ENCODE results near the genes SLC44A3, AGL and SLC35A3.

DNA sequence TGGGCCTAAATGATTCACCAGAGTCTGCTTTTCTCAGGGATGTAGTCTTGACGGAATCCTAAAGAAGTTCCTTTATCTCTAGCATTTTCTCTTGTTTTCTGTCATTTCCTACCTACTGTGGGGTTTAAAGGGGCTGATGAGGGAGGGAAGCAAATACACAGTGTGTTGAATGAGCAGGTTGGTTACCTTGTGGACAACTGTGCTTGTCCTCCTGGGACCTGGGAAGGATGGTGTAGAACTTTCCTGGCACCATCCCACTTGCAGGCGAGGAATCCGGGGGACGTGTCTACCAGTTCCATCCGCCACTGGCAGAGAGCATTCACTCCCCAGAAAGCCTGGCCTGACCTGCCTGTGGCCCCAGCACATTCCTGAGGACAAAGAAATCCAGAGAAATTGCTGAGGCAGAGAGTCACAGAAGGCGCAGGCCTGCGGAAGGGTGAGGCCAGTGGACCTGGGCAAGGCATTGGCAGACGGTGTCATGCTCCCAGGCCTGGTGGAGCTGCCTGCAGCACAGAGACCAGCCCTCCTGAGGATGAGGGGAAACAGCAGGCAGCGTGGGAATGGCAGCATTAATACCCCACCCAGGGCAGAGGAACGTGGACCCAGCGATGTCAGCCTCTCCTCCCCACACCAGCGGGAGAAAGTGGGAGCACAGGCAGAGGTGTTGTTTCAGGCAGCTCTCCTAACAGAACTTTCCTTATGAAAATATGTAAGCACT, 81.1 kb upstream of the F3 start:
- PRO-cap, result no peak

DNA sequence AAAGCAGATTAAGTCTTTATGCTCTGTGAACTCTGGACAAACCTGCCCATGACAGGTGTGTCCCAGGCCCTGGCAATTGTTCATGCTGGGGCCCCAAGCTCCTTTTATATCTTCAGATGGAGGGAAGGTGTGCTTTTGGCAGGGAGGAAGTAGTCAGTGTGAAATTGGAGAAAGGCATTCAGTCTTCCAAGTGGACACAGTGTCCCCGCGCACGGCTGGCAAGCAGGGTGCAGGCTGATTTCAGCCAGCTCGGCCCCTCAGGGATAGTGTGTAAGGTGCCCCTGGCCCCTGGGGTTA, 135.2 kb upstream of the F3 start:
- PRO-cap, result no peak

DNA sequence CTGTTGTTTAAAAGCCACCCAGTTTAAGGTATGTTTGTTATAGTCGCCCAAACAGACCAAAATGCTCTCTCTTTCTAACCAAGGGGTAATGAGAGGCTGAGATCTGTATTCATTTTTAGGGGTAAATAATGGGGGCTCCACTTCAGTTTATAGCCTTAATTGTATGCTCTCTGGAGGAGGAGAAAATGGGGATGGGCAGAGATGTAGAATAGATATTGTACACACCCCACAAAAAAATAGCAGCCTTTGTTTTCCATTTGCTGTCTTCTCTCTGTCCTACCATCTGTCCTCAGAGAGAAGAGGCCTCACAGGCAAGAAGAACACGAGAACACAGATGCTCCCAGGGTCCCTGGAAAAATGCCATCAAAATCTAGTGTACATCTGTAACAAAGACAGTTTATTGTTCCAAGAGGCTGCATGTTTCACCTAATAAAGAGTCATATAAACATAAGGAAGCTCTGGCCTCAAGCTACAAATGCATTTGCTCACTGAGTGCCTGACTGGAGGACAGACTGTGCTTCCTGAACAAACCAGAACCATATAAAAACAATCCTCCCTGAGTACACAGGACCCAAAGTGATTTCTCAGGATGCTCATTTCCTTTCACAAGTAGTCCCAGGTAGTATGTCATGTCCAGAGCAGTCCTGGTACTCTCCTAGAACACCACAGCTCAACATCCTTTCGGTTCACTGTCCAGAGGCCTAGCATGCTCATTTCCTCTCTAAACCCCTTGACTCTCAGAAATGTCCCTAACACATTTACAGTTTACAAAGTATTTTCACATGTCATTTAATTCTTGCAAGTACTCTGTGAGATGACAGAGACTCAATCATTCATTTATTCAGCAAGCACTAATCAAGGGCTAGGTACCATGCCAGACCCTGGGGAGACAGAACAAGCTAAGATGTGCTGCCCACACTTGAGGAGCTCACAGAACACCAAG, 76.3 kb upstream of the SLC44A3 start:
- PRO-cap, result no peak

DNA sequence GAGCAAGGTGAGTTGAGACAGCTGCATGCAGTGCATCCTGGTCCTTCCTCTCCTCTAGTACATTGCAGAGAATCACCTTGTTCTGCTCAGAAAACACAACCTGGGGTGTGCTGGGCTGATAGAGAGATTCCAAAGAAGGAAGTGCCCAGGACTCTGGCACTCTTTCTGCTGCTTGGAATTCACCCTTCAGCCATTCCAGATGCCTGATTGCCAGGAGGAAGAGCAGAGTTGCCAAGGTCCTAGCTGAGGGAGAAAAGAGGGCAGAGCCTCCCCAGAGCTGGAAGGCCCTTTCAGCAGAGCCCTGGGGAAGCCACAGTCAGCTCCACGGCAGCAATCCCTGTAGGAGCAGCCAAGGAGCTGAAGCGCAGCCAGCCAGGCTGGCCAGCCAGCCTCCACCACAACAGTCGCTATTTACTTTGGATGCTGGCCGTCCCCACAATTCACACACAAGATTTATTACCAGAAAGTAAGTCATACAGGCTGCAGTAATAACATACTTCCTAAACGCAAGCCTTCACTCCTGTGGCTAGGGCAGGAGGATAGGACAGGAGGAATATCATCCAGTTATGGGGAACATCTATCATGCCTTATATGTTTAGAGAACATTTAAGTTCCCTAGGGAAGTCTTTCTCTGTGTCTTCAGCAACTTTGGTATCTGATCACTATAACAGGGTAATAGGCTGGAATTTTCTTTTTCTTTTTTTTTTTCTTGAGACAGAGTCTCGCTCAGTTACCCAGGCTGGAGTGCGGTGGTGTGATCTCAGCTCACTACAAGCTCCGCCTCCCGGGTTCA, 36.7 kb upstream of the SLC44A3 start:
- PRO-cap, result no peak

GRCh38 chr1:94819658-94820835, at the start of gene SLC44A3:
Gene SLC44A3, plus strand, starts transcription at chr1:94820357.
- PRO-cap, result no peak

- PRO-cap, result no peak
Measured at GRCh38 chr1:94910638-94911234, 16.2 kb downstream of the CNN3 start.

- PRO-cap, result no peak
Measured at GRCh38 chr1:94980172-94980732, 53.3 kb upstream of the CNN3 start.

DNA sequence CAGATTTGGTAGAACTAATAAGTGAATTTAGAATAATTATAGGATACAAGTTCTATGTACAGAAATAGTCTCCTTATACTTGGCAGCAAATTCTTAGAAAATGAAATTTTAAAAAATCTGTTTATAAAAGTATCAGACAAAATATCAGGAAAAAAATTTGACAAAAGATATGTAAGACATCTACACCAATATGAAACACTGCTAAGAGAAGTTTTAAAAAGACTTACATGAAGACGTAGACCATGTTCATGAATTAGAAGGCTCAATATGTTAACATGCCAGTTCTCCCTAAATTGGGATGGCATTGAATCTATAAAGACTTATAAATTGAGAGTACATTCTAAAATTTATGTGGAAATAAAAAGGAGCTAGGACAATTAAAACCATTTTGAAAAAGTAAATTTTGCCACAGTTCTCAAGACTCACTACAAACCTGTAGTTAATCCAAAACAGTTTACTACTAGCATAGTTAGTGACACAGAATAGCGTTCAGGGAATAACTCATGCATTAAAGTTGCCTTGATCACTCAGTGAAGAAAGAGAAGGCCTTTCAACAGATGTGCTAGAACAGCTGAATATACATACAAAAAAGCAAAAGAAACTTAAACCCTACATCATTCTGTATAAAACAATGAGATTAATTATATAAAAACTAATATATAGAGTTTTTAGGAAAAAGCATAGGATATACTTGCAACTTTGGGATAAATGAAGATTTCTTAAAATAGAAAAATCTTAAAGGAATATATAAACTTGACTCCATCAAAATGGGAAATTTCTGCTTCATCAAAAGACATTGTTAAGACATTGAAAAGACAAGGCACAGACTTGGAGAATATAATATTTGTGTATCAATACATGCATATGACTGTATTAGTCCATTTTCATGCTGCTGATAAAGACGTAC, 37.6 kb downstream of the PTBP2 start:
- PRO-cap, result no peak

DNA sequence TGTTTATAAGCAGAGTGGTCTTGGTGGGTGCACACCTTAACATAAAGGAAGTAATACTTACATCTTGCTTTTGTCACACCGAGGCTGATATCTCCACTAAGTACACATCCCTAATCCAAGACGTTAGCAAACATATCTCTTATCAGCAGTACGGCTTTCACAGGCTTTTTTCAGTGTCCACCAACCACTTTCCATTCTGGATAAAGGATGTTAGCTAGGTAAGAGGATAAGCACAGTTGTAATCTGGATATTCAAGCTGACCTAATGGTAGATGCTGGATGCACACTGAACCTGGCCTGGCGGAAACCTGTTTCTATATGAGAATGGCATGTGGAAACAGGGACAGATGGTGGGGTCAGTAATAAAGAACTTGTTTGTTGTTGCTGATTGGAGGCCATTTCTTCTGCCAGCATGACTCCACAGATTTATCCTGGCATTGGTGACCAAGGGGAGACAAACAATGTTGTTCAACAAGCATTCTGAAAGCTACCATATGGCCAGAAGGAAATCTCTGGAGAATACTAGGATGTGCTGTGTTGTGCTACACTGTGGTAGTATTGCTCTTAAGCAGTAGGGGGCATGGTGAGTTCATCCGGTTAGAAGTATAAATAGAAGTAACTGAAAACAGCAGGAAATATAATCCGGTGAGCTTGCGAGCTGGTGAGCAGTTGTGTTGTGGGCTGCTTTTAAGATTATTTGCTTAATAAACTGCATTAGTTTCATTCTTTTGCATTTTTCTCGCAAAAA, 416.5 kb downstream of the PTBP2 start:
- PRO-cap, result bidirectional peak, plus-strand start at position 637 of the sequence, minus-strand start at position 493 of the sequence

DNA sequence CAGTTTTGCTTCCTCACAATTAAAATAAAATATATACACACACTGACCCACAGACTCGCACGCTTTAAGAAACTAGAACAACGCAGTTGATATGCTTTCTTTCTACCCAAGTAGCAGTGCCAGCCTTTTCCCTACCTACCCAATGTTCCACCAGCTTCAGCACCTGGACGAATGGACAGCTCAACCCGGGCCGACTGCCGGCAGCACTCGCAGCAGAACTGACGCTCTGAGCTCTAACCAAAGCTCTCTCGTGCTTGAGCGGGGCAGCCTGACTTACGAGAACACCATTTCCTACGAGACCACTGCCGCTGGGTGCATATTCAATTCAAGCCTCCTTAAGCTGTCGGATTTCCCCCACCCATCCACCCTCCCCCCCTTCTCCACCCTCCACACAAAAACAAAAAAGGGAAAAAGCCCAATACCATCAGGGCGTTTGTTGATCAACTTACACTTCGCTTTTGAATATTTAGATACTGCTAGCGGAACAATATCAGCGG, 127.4 kb upstream of the DPYD start:
- PRO-cap, result no peak

GRCh38 chr1:98053179-98054168, 132.6 kb upstream of the DPYD start:
- PRO-cap, result no peak

- PRO-cap, result bidirectional peak, plus-strand start at chr1:98388605, minus-strand start at chr1:98388622
Measured at GRCh38 chr1:98388443-98389097, 273.0 kb upstream of the SNX7 start.

GRCh38 chr1:98661260-98661405, 388 bp upstream of the SNX7 start:
- PRO-cap, result no peak

DNA sequence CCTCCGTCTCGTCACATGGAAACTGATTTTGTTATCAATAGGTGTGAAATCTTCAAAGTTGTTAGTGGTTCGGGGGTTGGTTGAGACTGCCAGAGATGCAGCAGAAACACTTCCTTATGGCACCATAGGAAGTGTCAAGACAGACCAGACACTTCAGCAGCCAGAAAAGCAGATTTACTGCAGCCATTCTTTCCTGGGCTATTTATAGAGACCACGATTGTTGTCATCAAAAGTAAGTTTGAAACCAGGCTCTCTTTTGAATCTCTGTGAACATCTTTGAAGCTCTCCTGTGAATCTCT, 150.5 kb downstream of the PLPPR5 start:
- PRO-cap, result no peak

DNA sequence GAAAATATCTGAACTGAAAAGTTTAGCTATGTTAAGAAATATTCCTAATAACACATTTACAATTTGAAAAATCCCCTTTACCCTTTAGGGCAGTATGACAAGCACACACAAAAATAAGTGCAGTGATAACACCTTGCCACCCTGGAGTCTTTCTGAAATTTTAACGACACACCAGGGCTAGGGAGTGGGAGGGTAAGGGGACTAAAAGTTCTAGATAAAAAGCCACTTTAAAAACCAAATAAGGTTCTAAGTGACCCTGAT, 543 bp downstream of the FRRS1 start:
- PRO-cap, result no peak

DNA sequence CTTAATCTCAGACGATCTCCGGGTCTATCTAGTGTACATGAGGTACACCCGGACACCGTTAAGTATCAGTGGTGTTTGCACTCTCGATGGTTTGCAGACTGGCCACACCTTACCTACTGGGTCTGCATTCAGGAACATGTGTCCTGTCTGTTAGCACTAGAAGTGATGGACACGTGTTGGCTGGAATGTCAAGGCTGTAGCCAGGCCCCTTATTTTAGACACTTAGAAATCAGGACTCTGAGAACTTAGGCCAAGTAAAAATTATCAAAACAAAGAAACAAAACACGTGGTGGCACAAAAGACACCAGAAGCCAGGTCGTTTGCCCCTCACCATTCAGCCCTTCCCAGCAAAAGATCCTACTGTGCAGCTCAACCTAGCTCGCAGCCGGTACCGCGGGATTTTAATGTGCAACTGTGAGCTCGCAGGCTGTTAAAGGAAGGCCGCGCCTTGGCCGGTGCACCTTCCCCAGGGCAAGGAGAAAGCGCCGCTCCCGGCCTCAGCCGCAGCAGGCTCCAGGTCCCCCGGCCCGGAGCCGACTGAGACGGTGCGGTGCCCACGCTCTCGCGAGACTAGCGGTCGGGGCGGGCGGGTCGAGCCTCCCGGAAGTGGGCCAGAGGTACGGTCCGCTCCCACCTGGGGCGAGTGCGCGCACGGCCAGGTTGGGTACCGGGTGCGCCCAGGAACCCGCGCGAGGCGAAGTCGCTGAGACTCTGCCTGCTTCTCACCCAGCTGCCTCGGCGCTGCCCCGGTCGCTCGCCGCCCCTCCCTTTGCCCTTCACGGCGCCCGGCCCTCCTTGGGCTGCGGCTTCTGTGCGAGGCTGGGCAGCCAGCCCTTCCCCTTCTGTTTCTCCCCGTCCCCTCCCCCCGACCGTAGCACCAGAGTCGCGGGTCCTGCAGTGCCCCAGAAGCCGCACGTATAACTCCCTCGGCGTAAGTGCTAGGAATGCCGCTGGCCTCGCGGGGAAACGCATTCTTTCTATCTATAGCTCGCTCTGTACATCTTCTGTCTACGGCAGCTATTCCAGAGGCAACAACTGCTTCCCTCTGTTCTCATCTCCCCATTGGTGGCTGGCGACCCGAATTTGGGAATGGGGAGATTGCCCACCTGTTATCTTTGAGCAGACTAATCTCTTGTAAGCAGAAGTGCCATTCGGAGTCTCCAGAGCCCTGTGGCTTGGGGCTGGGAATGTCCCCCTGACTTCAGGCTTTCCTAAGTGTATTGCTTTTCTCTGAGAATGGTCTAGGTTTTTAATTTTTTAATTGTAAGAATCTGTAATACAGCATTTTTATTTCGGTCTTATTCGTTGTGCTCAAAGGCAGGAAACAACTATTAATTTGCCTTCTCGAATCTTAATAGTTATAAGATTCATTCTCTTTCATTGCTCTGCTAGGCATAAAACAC, at the start of gene AGL:
TSS of gene AGL (plus strand) at position 877 of the 1,403 bp plus-strand sequence.
- PRO-cap, result bidirectional peak, plus-strand start at position 642 of the sequence, minus-strand start at position 539 of the sequence; bidirectional peak, plus-strand start at position 706 of the sequence, minus-strand start at position 743 of the sequence; bidirectional peak, plus-strand start at position 905 of the sequence, minus-strand start at position 919 of the sequence; bidirectional peak, plus-strand start at position 1,007 of the sequence, minus-strand start at position 981 of the sequence

GRCh38 chr1:99969353-99969551, 544 bp upstream of the SLC35A3 start:
- PRO-cap, result unidirectional peak, plus-strand start at chr1:99969511

DNA sequence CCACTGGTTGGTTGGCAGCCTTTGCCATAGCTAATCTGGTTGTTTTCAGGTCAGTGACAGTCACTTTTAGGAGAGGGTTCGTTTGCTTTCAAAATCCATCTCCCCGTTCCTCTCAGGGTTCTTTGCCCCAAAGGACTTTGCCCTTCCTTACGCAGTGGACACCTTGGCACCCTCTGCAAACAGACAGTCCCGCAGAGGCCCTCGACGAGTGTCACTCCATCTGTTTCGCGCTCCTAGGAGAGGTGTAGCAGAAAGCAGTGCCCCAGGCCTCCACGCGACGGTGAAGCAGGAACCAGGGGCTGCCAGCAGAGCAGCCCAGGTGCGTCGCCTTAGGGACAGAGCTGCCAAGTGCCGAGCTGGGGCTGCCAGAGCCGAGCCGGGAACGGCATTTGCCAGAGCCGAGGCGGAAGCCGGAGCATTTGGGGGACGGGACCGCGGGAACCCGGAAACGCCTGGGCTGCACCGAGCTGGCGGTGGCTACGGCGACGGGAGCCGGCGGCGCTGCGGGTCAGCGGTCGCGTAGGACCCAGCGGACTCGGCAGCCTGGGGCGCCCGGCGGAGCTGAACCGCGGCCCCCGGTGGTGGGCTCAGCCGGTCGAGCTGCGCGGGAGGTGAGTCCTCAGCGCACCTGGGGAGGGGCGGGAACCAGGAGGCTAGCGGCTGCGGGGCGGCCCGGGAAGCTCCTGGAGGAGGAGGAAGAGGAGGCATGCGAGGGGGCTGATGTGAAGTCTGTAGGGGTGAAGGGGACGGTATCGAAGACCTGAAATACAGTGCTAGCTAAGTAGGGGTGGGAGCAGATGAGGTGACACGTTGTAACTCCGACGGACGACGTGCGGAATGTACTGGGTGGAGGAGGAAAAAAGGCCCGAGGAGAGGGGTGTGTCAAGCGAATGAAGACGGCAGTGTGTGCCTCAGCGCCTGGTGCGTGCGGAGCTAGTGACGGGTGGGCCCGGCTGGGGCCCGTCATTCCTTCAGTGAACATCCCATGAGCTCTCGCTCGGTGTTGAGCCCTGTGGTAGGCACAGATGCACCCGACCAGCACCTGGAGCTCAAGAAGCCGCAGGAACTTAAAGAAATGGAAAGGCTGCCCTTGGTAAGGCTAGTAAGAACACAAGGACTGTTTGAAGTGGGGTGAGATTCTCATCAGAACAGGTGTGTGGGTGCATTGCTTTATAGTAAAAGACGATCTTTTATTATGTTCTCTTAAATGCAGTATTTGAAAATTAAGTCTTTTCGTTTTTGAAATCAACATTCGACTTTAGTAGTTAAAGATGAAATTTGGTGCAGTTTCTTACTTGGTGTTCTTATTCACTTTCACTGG, at the start of gene SLC35A3:
TSS of gene SLC35A3 (plus strand) at position 445 of the 1,321 bp plus-strand sequence.
- PRO-cap, result bidirectional peak, plus-strand start at position 462 of the sequence, minus-strand start at position 350 of the sequence; bidirectional peak, plus-strand start at position 966 of the sequence, minus-strand start at position 841 of the sequence

GRCh38 chr1:100036572-100037200, 1.2 kb upstream of the MFSD14A start:
- PRO-cap, result no peak

DNA sequence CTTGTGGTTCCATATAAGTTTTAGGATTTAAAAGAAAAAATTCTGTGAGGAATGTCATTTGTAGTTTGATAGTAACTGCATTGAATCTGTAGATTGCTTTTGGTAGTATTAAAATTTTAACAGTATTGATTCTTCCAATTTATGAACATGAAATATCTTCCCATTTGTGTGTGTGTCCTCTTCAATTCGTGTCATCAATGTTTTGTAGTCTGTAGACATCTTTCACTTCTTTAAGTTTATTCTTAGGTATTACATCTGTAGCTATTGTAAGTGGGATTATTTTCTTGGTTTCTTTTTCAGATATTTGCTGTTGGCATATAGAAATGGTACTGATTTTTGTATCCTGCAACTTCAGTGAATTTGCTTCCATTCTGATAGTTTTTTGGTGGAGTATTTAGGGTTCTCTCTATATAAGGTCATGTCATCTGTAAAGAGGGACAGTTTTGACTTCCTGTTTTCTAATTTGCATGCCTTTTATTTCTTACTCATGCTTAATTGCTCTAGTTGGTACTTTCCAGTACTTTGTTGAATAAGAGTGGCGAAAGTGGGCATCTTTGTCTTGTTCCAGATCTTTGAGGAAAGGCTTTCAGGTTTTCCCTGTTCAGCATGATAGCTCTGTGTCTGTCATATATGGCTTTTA, 8.8 kb downstream of the MFSD14A start:
- PRO-cap, result no peak